Pericardium (tissue), 1 donor: Measurements from ENCODE around the genes LSM5 and BMPER.

DNA sequence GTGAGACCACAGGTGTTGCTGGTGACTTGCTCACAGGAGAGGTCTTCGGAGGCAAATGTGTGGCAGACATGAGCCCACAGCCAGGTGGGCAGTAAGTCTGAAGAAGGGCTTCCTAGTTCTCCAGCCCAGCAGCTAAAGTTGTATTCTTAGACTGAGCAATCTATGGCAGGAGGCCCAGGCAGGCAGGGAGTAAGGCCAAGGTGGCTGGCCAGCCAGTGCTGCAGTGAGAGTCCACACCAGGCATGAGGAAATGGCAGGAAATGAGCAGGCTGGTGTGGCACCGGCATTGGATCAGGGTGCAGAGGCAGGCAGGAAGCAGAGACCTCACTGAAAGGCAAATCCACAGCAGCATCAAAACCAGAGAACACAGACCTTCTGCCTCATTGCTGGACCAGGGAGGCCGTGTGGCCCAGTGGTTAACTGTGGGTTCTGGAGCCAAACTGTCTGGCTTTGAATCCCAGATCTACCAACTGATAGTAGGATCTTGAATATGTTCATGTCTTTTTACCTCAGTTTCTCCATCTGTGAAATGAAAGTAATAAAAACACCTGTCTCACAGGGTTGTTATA lies 84.7 kb upstream of the PDE1C start:
- RRBS = no CpG with 5 or more reads among the region's 3 CpGs

DNA sequence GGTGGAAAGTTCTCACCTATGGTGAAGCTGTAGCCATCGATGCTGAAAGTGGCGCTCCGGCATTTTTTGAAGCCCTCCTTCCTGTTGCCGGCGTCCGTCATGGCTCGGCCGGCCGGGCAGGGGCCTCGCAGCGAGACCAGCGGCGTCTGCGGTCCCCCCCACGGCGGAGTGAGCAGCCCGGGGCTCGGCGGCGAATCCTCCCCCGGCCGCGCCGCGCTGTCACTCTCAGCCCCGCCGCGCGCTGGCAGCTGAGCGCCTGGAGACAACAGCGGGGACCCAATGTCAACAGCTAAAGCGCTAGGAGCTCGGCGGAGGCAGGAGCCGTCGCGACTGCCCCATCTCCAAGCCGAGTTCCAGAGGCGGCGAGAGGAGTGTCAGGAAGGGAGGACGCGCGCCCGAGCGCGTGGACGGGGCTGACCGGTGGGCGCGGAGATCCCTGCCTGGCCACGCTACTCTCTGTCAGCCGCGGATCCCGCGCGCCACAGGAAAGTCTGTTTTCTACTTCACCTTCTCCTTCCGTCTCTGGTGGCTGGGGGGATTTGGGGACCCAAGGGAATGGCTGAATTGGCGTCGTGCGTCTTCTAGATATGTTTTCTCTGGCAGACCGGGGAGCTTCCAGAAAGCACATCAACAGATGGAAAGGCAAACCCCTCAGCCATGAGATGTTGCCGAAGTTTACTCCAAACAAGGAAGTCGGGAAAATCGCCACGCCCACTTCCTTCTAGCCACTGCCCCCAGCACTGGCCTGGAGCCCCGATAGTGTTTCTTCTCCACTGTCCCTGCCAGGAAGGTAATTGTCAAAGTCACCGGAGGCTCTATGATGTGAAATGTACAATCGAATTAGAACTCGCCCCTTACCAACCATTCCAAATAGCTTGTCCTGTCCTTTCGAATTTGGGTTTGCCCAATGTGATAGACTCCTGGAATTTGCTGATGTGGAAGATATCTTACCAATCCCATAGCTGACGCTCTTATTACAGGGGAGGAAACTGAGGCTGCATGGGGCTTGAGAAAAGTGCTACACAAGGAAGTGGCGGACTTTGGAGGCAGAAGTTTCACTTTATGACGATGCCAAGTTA lies 191.2 kb downstream of the LSM5 start:
- RRBS = 3% methylated on average over 12 of the region's 73 CpGs

- RRBS = no CpG with 5 or more reads among the region's 46 CpGs
Observed at GRCh38 chr7:32489849-32490850, at the start of gene LSM5. Gene LSM5 (minus strand): TSS chr7:32490380.

- RRBS = no CpG with 5 or more reads among the region's 3 CpGs
Observed at GRCh38 chr7:32511098-32511574, 15.8 kb downstream of the AVL9 start.

GRCh38 chr7:32677692-32677987 lies 182.4 kb downstream of the AVL9 start:
- RRBS = no CpG with 5 or more reads among the region's 1 CpG

DNA sequence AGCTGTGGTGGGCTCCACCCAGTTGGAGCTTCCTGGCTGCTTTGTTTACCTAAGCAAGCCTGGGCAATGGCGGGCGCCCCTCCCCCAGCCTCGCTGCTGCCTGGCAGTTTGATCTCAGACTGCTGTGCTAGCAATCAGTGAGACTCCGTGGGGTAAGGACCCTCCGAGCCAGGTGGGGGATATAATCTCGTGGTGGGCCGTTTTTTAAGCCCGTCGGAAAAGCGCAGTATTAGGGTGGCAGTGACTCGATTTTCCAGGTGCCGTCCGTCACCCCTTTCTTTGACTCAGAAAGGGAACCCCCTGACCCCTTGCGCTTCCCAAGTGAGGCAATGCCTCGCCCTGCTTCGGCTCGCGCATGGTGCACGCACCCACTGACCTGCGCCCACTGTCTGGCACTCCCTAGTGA lies 192.9 kb downstream of the AVL9 start:
- RRBS = no CpG with 5 or more reads among the region's 20 CpGs

DNA sequence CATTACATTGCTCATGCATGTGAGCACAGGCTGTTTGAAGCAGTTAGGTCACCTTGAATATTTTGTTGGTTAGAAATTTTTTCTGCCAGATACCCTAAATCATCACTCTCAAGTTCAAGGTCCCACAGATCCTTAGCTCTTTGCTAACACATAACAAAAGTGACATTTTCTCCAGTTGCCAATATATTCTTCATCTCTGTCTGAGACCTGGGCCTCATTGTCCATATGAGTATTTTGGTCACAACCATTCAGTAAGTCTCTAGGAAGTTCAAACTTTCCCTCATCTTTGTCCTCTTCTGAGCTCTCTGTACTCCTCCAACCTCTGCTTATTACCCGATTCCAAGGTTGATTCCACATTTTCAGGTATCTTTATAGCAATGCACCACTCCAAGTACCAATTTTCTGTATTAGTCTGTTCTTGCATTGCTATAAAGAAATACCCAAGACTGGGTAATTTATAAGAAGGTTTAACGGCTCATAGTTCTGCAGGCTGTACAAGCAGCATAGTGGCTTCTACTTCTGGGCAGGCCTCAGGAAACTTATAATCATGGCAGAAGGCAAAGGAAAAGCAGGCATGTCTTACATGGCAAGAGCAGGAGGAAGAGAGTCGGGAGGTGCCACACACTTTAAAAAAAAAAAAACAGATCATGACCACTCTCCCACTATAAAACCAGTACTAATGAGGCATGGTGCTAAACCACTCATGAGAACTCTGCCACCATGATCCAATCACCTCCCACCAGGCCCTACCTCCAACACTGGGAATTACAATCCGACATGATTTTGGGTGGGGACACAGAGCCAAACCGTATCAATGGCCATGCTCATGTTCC lies 25.5 kb downstream of the KBTBD2 start:
- RRBS = no CpG with 5 or more reads among the region's 5 CpGs

DNA sequence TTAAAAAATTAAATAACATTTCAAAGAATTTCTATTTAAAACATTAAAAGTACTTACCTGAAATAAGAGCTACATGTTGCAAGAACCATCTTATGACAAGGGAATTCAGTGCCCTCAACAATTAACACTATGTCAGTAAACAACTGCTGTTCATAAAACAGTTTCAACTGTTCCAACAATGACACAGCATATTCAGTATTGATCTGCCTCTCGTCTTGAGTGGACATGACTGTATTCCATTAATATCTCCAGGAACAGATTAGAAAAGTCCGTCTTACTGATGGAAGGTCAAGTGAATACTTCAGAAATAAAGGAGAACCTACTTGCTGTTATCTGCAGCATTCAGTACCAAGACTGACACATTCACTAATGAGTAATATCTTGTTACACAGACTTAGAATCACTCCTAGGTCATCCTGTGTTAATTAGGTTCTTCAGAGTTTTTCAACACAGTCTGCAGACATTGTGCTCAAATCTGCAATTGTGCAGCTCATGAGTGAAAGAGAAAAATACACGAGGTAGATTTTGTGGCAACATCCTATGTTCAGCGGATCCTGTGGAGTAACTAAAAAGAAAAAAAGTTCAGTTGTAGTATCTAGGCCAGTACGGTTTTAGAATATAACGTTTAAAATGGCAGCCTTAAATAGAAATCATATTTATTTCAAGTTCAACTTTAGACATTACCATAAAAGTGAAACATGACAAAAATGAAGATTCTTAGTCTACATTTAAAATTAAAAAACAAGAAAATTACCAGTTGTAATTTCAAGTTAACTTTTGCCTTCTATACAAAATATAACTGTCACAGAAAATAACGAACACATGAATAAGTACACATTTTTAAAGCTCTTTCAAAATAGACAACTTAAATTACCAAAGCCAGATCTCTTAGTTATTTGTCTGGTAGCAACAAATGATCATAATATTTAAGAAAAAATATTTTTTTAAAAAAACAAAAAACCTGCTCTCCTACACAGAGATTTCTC lies 11.9 kb downstream of the KBTBD2 start:
- RRBS = no CpG with 5 or more reads among the region's 7 CpGs

DNA sequence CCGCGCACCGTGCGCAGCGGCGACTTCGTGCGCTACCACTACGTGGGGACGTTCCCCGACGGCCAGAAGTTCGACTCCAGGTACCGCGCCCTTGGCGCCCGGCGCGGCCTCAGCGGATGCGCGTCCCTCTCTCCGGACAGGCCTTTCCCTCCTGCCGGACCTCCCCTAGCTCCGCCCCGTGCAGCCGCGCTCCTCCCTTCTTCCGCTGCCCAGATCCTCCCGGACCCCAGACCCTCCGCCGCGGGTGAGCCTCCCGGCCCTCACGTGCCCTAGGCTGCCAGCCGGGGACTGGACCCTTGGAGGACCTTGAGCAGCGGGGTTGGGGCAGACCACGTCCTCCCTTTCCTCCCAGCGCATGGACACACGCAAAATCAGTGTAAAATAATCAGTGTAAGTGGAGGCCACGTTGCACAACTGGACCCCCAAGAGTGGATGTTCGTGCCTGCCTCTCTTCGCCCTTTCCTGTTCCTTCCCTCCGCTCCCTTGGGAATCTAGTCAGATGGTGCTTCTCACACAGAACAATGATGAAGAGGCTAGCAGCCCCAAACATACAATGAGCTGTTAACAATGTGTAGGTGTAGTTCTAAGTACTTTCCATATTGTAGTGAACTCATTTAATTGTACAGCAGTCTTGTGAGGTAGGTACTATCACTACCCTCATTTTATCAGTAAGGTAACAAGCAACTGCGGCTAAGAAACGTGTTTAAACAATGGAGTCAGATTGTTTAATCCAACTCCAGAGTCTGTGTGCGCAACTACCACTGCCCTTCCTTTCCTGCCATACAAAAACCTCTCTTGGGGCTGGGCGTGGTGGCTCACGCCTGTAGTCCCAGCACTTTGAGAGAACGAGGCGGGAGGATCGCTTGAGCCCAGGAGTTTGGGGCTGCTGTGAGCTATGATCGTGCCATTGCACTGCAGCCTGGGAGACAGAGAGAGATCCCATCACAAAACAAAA lies 752 bp downstream of the FKBP9 start:
- RRBS = 4% methylated on average over 7 of the region's 53 CpGs

GRCh38 chr7:32958670-32959140 lies 1.5 kb downstream of the FKBP9 start:
- RRBS = no CpG with 5 or more reads among the region's 14 CpGs

- RRBS = 3% methylated on average over 47 of the region's 102 CpGs
Observed at GRCh38 chr7:33904695-33905812, at the start of gene BMPER. Gene BMPER (plus strand): TSS chr7:33905539.

DNA sequence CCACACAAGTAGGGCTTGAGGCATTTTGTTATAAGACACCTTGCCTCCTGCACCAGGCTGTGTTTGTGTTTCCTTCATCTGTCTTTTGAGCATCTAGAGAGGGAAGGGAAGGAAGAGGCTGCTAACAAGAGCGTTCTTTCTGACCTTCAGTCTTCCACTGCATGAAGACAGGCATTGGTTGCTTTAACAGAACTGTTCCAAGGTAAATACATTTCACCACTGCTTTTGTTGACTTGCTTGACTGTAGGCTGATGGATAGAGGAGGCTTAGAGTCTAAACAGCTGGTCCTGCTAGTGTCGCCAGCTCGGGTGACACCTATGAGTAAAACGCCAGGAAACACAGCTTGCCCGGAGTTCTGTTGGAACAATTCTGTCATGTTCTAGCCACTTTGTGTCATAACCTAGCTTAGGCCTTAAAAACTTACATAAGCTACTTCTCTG lies 252.9 kb downstream of the BMPER start:
- RRBS = no CpG with 5 or more reads among the region's 5 CpGs

DNA sequence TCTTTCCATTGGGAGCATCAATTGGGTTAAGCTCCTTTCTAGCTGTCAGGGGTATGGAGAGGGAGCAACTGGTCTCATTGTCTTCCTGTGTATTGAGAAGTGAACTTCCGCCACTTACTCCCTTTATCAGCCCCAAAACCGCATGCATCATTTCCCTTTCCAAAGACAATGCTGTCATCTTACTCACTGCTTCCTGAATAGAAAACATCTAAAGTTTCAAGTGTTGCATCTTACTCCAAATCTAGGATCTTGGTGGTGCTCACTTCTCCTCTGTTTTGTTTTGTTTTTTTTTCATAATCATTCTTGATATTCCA lies 371.7 kb downstream of the BMPER start:
- RRBS = no CpG with 5 or more reads among the region's 2 CpGs

GRCh38 chr7:35678352-35678733 lies 16.6 kb downstream of the HERPUD2 start:
- RRBS = no CpG with 5 or more reads among the region's 10 CpGs

- RRBS = no CpG with 5 or more reads among the region's 3 CpGs
Observed at GRCh38 chr7:35729021-35729915, 34.3 kb upstream of the HERPUD2 start.

GRCh38 chr7:36065751-36065961 lies 87.4 kb upstream of the EEPD1 start:
- RRBS = no CpG with 5 or more reads among the region's 1 CpG

- RRBS = no CpG with 5 or more reads among the region's 9 CpGs
Observed at GRCh38 chr7:36082039-36082798, 70.8 kb upstream of the EEPD1 start.

DNA sequence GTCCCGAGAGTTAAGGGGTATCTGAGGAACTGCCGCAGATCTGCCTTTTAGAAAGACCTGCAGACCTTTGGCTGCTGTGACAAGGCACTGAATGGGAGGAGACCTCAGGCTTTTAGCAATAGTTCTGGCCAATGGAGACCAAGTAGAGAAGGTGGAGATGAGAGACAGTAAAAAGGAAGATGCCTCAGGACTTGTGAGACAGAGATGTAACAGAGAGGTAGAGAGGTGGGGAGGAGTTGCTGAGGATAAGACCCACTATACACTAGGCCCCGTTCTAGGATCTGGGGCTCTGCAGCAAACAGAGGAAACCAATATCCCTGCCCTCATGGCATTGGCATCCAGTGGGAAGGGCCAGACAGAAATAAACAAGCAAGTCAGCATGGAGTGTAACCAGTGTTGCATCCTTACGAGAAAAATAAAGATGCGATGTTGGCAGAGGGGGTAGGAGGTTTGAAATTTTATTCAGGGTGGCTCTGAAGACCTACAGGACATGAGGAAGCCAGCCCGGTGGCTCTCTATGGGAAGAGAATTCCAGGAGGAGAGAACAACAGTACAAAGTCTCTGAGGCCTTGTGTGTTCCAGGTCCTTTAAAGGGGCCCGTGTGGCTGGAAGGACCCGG lies 22.1 kb upstream of the EEPD1 start:
- RRBS = 77% methylated on average over 3 of the region's 8 CpGs

DNA sequence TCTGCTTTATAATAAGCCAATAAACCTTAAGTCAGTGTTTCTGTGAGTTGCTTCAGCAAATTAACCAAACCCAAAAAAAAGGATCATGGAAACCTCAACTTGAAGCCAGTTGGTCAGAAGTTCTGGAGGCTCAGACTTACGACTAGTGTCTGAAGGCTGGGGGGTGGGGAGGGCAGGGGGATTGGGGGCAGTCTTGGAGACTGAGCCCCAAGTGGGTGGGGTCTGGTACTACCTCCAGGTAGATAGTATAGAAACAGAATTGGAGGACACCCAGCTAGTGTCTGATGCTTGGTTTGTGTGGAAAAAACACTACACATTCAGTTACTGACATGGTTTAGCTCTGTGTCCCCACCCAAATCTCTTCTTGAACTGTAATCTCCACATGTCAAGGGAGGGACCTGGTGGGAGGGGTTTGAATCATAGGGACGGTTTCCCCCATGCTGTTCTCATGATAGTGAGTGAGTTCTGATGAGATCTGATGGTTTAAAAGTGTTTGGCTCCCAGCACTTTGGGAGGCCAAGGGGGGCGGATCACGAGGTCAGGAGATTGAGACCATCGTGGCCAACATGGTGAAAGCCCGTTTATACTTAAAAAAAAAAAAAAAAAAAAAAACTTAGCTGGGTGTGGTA lies 19.8 kb downstream of the EEPD1 start:
- RRBS = no CpG with 5 or more reads among the region's 6 CpGs

- RRBS = no CpG with 5 or more reads among the region's 8 CpGs
Observed at GRCh38 chr7:36226850-36227734, 74.0 kb downstream of the EEPD1 start.